ENCODE results near the genes CBX2 and CCDC40.

GRCh38 chr17:78855150-78855945 is 14.7 kb upstream of the USP36 start:
- RRBS = no CpG with 5 or more reads among the region's 29 CpGs

DNA sequence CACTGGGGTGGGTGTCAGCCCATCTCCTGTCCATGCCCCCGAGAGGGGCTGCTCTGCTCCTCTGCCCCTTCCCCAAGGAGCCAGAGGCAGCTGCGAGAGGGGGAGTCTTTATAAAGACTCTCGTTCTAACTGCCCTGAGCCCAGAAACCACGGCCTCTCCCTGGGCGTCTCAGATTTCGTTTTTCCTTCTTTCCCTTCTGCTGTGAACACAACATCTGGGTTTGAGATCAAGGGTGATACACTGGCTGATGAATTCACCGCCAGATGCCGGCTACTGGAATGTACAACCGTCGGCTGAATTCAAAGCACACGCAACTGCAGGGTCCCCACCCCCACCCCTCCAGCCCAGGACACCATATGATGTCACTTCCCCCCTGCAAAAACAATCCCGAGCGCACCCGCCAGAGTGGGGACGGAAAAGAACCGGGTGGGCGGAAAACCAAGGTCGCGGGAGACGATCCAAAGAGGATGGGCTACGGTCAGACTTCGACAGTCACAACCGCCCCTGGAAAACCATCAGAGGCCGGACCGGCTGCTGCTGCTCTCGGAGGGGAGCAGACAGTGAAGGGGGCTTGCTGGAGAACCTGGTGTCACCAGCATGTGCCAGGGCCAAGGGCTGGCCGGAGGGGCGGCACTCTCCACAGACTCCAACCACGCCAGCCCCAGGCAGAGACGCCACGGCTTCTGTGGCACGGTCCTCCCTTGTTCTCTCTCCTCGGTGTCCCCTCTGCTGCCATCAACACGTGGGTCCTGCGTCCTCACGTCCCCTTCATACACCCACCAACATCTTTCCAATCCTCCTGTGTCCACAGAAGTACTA is 23.3 kb downstream of the CEP295NL start:
- RRBS = 3% methylated on average over 10 of the region's 36 CpGs

GRCh38 chr17:78889435-78889912 is 13.5 kb downstream of the CEP295NL start:
- RRBS = no CpG with 5 or more reads among the region's 11 CpGs

DNA sequence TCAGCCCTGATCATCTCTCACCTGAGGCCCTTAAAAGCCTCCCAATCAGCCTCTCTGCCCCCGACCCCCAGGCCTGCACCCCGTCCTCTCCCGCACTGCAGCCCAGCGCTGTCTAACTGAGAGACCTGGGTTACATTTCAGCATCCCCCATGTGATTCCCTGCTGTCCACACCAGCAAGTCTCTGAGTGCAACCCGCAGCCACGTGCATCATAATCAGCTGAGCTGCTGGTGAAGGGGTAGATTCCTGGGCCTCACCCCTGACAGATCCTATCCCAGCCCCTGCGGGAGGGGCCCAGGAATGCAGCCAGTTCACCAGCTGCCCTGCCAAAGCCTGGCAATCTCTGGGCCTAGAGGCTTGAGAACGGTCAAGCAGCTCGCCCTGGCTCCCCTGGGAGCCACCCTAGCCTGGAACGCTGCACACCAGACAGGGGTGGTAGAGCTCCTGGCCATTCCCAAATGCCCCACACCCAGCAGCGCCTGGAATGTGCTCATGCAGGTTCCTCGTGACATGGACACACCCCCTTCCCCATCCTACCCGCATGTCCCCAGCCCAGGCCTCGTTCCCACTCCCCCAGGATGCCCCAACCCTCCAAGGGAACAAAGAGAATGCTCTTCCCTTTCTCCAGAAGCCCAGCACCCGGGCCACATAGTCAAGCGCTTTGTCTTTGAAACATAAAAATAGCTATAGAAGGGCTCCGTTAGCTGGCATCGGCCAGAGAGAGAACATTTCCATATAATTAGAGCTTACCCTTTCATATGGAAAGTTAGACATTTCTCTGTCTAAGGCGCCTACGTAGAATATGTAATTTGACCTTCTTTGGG is 3.6 kb downstream of the CEP295NL start:
- RRBS = no CpG with 5 or more reads among the region's 20 CpGs

DNA sequence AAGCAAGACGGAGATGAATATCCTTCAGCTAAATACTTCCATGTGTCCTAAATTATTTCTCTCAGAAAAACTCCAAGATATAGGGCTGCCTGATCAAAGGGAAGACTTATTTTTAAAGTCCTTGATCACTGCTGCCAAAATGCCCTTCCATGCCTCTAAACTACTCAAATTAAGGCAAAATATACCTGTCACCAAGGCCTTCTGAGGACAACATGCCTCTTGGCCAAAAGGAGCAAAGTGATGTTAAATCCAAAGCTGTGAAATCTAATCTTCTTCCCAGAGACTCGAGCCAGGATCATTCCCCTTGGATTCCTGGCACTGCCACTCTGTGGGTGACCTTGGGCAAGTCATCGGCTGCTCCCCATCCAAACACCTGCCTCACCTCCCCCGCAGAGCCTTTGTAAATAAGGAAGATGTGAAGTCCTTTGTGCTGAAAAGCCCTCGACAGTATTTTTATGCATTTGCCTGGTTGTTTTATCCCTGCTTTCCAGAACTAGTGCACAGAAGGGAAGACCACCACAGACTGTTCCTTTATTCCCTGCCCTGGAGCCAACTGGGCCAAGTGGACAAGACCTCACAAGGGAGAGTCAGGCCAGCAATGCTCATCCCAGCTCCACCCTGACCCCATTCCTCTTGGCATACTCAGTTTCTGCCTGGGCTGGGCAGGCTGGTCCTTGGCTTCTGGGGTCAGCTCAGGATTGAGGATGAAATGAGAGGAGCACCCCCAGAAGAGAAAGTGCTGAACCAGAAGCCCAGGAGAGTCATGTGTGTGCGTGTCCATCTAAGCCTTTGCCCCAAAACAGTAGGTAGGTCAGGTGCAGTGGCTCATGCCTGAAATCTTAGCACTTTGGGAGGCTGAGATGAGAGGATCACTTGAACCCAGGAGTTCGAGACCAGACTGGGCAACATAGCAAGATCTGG is 5.5 kb upstream of the CEP295NL start:
- RRBS = no CpG with 5 or more reads among the region's 7 CpGs

GRCh38 chr17:78962141-78962990 is 17.4 kb downstream of the LGALS3BP start:
- RRBS = no CpG with 5 or more reads among the region's 26 CpGs

DNA sequence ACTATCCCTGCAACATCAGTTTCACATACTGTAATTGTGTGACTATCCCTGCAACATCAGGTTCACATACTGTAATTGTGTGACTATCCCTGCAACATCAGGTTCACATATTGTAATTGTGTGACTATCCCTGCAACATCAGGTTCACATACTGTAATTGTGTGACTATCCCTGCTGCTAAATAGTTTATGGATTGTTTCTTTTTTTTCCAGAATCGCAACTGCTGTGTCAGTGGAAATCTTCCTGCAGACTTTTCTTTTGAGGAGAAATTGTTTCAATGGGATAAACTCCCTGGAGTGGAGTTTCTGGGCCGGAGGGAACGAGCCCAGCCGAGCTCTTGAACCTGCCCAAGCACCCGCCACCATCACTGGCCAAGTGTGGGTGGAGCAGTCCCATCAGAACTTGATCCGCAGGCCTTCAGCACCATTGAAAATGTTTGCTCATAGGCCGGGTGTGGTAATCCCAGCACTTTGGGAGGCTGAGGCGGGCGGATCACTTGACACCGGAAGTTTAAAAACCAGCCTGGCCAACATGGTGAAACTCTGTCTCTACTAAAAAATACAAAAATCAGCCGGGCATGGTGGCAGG is 4.6 kb downstream of the LGALS3BP start:
- RRBS = 2% methylated on average over 3 of the region's 11 CpGs

GRCh38 chr17:79777153-79778297 is at the start of gene CBX2:
CBX2 (plus strand) TSS chr17:79778148.
- RRBS = 5% methylated on average over 60 of the region's 120 CpGs

DNA sequence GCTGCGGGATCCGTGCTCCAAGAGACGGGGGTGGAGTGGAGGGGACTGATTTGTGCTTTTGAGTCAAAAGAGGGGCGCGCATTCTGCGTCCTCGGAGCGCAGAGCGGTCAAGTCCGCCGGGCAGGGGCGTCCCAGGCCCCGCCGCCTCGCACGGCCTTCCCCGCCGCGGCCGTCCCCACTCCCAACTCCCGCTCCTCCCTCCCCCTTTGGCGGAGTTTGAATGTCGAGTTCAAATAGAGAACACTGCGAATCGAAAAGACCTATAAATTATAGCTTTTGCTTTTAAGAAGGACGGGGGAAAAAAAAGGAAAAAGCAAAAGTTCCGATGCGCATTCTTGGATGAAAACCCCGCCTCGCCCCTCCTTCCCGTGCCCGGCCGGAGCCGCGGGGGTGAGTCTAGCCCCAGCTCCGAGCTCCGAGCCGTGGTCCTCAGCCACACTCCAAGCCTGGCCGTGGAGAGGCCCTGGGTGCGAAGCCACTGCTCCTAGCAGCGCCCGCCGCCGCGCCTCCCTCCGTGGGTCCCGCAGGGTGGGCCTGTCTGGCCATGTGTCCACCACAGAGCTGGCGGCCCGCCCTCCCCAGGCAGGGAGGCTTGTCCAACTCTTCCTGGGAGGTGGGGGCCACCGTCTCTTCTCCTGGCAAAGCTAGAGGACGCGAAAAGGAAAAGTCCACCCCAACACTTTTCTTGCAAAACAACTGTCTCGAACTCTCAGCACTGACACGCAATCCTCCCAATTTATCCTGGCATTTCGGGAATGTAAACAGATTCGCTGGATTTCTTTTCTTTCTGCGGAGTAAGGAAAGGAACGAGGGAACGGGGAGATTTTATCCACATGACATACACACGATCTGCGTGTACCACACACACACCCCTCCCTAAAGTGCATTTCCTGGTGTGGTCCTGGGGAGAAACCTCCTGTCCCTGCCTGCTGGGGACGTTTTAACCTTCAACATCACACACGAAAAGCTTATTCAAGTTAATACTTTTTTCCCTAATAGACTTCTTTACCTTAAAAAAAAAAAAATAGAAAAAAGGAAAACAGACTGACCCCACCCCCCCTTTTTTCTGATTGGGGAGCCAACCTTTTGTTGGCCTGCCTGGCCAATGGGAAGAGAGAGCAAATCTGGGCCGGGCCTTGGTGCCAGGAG is 3.5 kb downstream of the CBX8 start:
- RRBS = no CpG with 5 or more reads among the region's 64 CpGs

DNA sequence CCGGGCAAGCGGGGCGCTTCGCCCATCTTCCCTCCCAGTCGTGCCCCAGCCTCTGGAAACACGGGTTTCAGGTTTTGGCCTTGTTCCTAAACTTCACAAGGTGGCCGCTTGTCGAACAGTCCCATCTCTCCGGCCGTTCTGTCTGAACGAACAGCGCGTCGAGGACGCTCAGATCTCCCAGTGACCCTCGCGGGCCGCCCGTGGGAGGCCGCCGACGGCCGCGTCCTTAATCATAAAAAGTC is 1.9 kb upstream of the CBX8 start:
- RRBS = 5% methylated on average over 9 of the region's 24 CpGs

GRCh38 chr17:79802577-79803483 is 6.0 kb upstream of the CBX8 start:
- RRBS = 13% methylated on average over 31 of the region's 65 CpGs

- RRBS = 4% methylated on average over 32 of the region's 56 CpGs
Measured at GRCh38 chr17:79804153-79804829, 7.4 kb upstream of the CBX8 start.

- RRBS = no CpG with 5 or more reads among the region's 16 CpGs
Measured at GRCh38 chr17:79826115-79826857, 13.0 kb downstream of the CBX4 start.

- RRBS = no CpG with 5 or more reads among the region's 14 CpGs
Measured at GRCh38 chr17:79919532-79919906, 80.3 kb upstream of the CBX4 start.

- RRBS = 11% methylated on average over 14 of the region's 22 CpGs
Measured at GRCh38 chr17:79919907-79920420, 80.7 kb upstream of the CBX4 start.

GRCh38 chr17:79947426-79948046 is 88.1 kb downstream of the TBC1D16 start:
- RRBS = 78% methylated on average over 10 of the region's 32 CpGs

DNA sequence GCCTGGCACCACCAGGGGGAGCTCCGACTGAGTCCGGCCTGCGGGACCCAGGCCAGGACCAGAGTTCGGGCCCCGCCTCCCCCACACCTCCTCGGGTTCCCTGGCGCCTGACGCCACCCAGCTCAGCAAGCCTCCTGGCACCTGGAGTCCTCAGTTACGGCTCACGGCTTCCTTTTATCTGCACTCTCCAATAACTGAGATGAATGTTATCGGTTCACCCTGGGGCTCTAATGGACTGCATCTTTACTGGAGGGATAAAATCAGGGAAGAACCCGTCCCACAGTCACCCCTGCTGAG is 27.2 kb downstream of the TBC1D16 start:
- RRBS = no CpG with 5 or more reads among the region's 12 CpGs

DNA sequence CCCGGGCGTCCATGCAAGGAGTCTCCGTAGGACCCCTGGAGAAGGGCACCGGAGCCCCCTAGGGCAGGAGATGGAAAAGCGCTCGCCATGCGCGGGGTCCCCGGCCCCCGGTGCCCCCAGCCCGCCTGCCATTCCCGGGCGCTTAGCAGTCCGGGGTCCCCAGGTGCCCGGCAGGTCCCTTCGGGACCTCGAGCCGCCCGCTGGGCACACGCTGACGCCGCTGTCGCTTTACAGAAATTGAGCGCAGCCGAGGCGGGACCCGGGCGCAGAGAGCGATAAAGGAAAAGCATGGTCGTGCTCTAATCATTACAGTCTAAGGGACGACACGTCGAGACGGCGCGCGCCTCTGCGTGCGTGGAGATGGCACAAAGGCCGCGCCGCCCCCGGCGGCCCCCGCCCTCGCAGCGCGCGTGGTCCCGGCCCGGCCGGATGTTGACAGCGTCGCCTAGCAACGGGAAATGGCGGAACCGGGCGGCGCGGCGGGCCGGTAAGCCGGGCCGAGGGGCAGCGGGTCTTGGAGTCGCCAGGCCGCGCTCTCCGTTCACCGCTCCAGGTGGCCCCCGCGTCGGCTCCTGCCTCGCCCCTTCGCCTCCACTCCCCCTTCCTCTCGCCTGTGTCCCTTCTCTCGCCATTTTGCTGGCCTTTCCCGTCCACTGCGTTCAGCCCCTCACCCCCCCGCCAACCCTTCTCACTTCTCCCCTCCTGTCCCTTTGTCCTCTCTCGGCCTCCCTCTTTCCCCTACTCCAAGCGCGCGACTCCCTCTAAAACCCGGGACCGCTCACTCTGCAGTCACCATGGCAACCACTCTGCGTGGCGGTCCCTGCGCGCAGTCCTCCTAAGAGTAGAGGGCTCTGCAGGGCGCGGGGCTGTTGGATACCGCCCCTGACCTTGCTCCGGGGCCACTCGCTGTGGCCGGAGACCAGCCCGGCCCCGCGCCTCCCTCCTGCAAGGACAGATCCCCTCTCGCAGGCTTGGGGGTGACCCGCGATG is at the start of gene CCDC40:
TSS of gene CCDC40 (plus strand) at position 438 of the 990 bp plus-strand sequence.
- RRBS = under 1% methylated on average over 26 of the region's 102 CpGs

- RRBS = no CpG with 5 or more reads among the region's 11 CpGs
Measured at GRCh38 chr17:80048343-80048865, 12.0 kb downstream of the CCDC40 start.

DNA sequence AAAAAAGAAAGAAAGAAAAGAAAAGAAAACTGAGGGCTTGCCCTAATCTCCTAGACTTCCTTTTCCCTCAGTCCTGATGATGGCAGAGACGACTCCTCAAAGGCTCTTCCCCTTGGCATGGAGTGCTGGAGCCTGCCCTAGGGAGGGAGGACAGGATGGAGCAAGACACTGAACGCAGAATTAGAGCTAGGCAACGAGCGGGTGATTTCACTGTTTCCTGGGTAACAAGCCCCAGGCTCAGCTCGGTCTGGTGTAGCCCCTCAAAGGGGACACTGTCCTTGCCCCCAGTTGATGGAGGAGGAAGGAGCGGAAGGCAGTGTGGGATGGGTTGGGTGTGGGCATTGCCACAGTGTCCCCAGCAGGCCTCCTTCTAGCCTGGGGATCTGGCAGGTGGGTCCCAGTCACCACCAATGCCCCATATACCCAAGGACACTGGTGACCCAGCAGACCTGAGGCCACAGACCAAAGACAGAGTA is 31.5 kb upstream of the GAA start:
- RRBS = no CpG with 5 or more reads among the region's 6 CpGs